HCT116 (cell line): ENCODE measurements around a stretch of chr13.

GRCh38 chr13:111240931-111241472 is 79.4 kb upstream of the TEX29 start:
- RRBS: no CpG with 5 or more reads among the region's 15 CpGs

DNA sequence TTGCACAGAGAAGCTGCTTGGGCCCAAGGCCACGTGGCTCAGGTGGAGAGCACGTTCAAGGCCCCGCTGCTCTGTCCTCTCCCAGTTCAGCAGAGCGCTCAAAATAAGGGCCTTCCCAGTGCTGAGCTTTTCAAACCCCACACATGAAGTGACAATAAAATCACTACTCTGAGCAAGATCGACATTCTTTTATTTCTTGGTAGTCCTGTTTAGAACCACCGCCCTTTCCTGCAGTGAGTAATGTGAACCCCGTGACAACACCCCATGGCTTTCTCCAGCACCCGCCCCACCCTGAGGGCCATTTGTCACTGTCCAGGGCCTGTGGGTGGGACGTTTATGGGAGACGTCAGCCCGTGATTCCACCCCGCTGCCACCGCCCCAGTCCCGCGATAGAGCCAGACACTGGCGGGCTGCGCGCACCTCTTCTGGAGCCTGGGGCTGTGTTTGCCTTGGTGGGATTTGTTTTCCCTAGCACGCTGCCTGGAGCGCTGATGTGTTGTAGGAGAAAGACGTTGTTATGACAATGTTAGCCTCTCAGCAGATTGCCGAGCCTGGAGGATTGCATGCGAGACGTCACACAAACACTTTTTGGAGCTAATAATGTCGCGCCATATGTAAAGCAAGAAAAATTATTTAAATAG is 263.6 kb downstream of the TEX29 start:
- RRBS: no CpG with 5 or more reads among the region's 26 CpGs

DNA sequence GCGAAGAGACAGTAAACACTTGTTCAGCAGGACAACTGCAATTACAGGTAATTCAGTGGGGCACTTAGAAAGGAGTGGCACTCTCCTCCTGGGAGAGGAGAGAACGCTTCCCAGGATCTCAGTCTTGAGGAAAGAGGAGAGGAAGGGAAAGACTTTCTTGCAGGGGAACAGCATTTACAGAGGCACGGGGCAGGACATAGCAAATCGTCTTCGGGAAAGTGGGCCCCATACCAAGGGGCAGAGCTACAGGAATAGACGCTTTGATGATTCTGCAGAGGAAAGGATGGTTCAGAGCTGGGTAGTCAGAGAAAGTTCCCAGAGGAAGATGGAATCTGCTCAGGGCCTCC is 46.5 kb downstream of the SOX1 start:
- RRBS: no CpG with 5 or more reads among the region's 6 CpGs

- RRBS: 96% methylated on average over 2 of the region's 26 CpGs
Measured at GRCh38 chr13:112729876-112730704, 40.3 kb downstream of the ATP11A start.

DNA sequence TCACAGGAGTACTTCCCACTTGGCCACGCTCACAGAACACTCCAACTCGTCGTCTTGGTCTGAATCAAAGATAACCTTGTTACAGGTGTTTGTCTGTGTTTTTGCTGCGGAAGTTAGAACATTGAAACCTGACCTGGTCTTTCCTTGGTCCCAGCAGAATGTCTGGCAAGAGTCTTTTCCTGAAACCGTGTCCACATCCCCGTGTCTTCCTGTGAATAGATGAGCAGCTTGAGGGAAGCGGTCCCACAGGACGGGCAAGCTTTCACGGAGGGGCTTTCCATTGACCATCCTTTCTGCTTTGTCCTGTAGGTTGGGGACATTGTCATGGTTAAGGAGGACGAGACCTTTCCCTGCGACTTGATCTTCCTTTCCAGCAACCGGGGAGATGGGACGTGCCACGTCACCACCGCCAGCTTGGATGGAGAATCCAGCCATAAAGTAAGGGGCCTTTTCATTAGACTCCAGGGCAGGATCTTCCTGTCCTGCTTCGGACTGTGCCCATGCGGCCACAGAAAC is 126.0 kb downstream of the ATP11A start:
- RRBS: no CpG with 5 or more reads among the region's 17 CpGs

- RRBS: no CpG with 5 or more reads among the region's 9 CpGs
Measured at GRCh38 chr13:112825409-112825837, 135.6 kb downstream of the ATP11A start.

GRCh38 chr13:112842679-112843415 is 126.2 kb upstream of the MCF2L start:
- RRBS: 97% methylated on average over 9 of the region's 41 CpGs

GRCh38 chr13:112861936-112862555 is 107.0 kb upstream of the MCF2L start:
- RRBS: no CpG with 5 or more reads among the region's 29 CpGs

GRCh38 chr13:112893375-112894116 is 75.5 kb upstream of the MCF2L start:
- RRBS: no CpG with 5 or more reads among the region's 28 CpGs

DNA sequence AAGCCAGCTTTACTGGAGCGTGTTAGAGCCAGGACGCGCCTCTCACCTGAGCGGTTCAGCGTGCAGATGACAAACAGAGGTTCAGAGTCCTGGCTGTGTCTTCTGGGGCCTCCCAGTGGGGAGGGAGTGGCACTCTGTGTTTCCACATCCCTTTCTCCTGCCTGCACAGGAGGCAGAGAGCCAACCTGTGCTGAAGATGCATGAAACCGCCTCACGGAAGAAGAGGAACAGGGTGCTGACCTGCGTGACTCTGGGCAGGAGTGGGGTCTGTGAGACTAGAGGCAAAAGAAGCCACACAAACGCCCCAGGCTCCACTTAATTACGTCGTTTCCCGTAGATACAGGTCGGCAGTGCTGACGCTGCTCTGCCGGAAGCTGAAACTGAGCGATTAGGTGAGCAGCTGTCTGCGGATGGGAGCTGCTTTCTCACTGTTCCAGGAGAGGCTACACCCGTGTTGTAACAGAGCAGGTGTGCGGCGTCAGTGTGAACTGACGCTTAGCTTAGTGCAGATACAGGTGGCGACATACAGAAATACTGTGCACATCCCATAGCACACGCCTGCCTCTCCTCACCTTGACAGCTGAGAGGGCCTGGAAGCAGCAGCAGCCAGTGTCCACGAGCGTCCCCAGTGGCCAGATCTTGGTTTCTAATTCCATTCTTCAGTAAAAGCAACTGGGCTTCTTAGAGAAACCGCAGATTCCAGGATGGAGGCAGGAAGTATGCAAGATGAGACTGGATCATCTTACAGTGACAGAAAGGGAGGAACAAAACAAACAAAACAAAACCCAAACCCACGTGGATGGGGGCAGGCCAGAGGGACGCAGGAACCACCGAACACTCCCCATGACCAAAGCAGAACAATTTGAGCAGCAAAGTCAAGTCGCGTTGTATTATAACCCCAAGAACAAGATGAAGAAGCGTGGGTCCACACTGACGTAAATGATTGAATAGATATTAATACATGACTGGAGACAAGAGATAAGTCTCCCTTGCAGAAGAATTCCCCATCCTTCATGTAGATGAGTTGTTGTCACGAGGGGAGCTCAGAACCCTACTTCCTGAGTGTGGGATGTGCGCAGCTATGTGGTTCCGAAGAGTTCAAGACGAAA is 37.6 kb upstream of the MCF2L start:
- RRBS: no CpG with 5 or more reads among the region's 37 CpGs

DNA sequence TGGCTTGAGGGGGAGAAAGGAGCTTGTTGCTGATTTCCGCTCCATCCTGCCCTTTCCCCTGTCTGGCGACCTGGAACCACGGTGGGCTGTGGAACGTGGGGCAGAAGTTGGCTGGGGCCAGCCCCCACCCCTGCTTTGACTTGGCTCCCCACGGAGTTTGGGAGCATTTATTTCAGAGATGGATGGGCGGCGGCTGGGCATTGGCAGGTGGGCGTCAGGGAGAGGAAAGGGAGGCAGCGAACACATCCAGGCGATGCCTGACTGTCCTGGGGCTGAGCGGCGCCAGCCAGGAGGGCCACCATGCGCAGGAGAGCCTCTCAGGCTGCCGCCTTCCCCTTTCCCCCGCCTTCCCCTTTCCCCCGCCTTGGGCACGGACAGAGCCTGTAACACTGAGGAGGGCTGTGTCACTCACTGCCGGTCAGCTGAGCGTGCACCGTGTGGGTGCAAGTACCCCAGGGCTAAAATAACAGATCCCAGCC is 11.3 kb downstream of the MCF2L start:
- RRBS: no CpG with 5 or more reads among the region's 20 CpGs

DNA sequence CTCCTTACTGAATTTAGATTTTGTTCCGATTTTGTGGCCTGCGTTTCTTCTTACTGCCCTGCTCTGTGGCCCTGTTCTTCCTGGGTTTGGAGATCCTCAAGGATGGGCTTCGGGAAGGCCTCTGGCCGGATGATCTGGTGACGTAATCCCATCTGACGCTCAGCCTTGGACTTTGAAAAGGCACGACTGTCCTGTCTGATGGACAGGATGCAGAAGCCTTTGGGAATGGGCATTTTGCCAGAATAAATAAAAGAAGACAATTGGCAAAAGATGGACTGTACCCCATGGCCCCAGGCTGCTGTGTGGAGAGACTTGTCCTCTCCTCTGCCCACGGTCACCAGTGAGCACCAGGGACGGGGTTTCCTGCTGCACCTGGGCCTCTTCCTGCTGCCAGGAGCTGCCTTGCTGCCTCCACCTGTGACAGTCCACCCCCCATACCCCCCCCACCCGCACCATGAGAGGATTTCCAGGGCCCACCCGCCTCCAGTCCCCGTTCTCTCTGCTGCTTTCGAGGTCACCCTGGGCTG is 40.7 kb downstream of the MCF2L start:
- RRBS: no CpG with 5 or more reads among the region's 13 CpGs

GRCh38 chr13:113041044-113041930 is 64.3 kb upstream of the F7 start:
- RRBS: no CpG with 5 or more reads among the region's 22 CpGs

- RRBS: 1% methylated on average over 34 of the region's 65 CpGs
Measured at GRCh38 chr13:113297333-113298107, 481 bp downstream of the LAMP1 start.

GRCh38 chr13:113300087-113300455 is 3.0 kb downstream of the LAMP1 start:
- RRBS: no CpG with 5 or more reads among the region's 10 CpGs

GRCh38 chr13:113313359-113313949 is 16.4 kb downstream of the LAMP1 start:
- RRBS: no CpG with 5 or more reads among the region's 16 CpGs

GRCh38 chr13:113408049-113408707 is 44.2 kb upstream of the GRTP1 start:
- RRBS: 80% methylated on average over 4 of the region's 15 CpGs

DNA sequence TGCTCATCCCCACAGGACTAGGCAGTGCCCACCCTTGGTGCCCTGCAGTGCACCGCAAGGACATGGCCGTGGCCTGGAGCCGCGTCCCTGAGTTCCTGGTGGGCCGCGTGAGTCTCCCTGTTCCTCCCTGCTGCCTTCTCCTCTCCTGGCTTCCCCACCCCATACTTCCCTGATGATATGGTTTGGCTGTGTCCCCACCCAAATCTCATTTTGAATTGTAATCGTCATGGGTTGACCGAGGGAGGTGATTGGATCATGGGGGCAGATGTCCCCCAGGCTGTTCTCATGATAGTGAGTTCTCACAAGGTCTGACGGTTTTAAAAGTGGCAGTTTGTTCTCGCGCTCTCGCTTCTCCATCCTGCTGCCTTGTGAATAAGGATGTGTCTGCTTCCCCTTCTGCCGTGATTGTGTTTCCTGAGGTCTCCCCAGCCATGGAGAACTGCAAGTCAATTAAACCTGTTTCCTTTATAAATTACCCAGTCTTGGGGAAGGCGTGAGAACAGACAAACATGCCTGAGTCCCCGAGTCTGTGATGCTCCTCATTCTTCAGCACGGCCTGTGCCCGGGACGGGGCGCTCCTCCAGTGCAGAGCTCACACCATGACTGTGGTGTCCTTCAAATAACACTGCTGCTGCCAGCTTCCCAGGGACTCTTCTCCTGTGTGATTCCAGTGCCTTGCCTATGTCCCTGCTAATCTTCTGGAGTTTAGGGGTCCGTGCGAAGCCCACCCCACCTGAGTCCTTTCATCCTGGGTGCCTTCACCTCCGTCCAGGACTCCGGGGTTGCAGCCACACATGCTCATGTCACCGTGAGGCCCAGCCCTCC is 31.4 kb upstream of the TFDP1 start:
- RRBS: no CpG with 5 or more reads among the region's 24 CpGs

- RRBS: 34% methylated on average over 2 of the region's 17 CpGs
Measured at GRCh38 chr13:113741819-113742514, 17.1 kb upstream of the TMEM255B start.

DNA sequence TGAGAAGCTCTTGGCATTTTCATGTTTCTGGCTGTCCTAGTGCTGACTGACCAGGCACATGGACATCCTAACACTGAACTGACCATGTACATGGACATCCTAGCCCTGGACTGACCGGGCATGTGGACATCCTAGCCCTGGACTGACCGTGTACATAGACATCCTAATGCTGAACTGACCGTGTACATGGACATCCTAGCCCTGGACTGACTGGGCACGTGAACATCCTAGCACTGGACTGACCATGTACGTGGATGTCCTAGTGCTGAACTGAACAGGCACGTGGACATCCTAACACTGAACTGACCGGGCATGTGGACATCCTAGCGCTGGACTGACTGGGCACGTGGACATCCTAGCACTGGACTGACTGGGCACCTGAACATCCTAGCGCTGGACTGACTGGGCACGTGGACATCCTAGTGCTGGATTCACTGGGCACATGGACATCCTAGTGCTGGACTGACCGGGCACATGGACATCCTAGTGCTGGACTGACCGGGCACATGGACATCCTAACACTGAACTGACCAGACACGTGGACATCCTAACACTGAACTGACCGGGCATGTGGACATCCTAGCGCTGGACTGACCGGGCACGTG is 30.7 kb downstream of the TMEM255B start:
- RRBS: no CpG with 5 or more reads among the region's 18 CpGs